Bronchus fibroblast of lung (primary cell): ENCODE data around the genes FMO2, FMO4 and MYOC.

DNA sequence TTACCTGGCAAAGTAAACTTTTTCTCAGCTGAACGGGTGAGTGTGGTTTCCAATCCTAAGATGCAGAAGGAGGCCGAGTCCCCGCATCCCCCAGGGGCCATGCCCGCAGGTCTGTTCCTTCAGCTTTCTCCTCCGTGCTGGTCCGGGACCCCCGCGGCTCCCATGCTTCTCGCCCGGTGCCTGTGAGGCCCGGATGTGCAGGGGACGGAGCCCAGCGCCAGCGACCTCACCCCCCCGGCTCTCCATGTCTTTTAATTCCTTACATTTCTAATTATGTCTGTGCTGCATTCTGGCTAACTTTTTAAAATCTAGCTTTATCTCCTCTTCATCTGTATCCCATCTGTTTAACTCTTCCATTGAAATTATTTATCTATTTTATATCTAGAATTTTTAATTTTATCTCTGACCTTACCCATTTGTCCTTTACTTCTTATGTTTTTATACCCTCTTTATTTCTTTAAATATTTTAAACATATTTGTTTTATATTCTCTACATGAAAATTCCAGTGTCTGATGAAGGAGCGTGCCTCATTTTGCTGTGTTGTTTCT lies 21.6 kb upstream of the SCYL3 start:
- RAMPAGE, long total RNA, result no peak

DNA sequence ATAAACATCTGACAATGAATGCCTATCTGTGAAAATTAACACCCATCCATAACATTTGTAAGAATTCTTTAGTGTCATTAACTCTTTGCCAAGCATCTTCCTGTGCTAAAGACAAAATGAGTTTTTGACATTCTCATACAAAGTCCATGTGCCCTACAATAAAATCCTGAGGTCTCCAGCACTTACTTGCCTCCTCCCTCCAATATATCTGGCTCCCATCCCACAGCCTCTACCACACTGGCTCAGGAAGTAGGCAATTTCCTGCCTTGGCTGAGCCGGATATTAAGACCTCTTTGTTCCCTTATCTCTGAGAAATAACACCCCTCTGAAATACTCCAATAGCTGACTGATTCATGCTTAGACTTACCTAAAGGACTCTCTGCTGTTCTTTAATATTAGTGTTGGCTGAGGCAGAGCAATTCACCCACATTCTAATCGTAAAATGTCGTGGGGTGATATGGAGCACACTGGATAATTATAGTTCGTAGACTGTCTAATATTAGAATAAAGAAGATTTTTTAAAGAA lies 37.6 kb upstream of the GORAB start:
- RAMPAGE, long total RNA, result no peak

- RAMPAGE, long total RNA, result no peak
Measured at GRCh38 chr1:170562525-170563630, 30.9 kb downstream of the GORAB start.

DNA sequence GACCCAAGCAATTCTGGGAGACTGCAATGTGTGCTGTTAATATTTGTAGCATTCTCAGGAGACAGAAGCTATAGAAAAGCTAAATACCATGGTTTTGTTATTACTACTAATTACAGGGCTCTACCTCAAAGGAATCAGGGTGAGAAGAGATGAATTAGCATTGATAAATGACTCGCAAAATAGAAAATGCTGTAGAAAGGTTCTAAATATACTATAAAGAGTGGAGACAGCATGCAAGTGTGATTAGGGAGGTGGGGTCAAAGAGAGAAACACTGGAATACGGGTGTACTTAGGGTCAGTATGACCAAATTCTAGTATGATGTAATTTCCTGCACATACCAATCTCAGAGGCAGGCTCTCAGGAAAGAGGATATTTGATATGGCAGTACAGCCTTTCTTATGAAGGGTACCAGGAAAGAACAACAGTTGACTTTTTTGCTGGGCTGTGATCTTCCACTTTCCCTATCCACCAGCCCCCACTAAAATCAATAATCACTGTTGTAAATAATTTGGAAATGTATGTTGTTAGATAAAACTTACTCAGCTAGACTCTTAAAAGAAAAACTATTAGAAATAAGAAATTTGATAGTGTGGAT lies 29.2 kb downstream of the PRRX1 start:
- RAMPAGE, long total RNA, result no peak

- RAMPAGE, long total RNA, result no peak
Measured at GRCh38 chr1:170730064-170730618, 66.2 kb downstream of the PRRX1 start.

GRCh38 chr1:171185018-171185605 lies at the start of gene FMO2:
FMO2 (plus strand) TSS chr1:171185300.
- RAMPAGE, long total RNA, result no peak

DNA sequence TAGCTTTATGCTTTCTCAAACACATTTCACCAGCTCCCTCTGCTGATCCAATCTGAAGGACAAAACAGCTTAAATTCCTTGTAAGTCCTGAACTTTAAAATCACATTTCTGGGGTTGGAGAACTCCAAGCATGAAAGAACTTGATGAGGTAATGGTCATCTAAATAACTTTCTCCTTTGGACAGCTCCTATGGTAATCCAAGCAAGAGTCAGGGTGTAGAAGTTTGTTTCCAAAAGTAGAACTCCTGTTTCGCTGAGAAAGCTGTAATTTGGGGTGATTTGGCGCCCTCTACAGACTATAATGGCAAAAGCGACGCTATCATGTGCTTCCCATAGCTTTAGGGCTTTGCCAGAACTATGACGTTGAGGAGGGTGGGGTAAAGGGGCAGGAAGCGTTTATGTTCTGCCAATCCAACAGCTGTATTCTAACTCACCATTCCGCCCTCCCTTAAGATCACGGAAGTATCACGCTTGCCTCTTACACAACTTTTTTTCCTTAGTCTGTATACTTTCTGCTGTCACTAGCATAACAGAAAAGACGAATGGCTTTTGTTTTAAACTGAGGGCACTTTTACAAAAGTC lies at the start of gene FMO4:
FMO4 (plus strand) TSS at position 480 of the 581 bp plus-strand sequence.
- RAMPAGE, long total RNA, result no peak

DNA sequence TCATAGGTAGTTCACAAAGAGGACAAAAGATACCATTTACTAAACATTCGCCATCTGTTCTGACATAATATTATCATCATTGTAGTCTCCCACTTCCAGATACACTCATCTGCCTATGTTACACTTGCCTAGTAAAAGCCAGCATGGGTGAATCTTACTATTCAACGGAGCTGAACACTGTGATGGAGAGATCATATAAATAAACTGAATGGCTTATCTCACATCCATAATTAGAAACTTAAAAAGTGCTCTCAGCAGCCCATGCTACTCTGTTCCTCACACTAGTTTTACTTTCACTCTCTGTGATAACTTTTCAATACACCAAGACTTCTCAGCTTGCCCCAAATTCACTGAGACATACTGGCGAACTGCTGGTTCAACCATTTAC lies 488 bp upstream of the PRRC2C start:
- RAMPAGE, long total RNA, result no peak

DNA sequence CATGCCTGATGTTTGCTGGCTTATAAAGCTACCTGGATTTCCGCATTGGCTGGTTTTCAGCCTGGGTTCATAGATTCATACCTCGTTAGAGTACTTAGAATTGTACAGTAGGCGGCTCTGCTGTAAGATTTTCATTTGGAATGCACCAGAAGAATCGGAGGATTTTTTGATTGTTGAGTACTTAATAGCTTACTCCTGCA lies 1.2 kb downstream of the PRRC2C start:
- RAMPAGE, long total RNA, result no peak

DNA sequence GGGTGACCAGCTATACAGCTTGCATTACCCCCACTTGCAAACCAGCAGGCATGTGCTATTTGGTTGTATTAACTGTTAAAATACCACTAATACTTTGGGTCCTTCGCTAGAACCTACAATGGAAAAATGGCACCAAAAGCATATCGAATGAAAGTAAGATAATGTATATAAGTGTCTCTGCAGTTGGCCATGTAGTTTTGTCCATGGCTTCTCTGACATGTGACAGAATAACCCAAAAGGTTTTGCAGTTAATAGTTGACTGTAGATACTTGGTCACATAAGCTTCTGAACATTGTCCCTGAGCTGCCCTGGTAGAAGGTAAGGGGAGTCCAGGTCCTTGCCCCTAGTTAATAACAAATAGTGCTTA lies 27.0 kb upstream of the MYOCOS start:
- RAMPAGE, long total RNA, result no peak

GRCh38 chr1:171652503-171652964 lies at the start of gene MYOC:
MYOC (minus strand) TSS chr1:171652688.
- RAMPAGE, long total RNA, result no peak

DNA sequence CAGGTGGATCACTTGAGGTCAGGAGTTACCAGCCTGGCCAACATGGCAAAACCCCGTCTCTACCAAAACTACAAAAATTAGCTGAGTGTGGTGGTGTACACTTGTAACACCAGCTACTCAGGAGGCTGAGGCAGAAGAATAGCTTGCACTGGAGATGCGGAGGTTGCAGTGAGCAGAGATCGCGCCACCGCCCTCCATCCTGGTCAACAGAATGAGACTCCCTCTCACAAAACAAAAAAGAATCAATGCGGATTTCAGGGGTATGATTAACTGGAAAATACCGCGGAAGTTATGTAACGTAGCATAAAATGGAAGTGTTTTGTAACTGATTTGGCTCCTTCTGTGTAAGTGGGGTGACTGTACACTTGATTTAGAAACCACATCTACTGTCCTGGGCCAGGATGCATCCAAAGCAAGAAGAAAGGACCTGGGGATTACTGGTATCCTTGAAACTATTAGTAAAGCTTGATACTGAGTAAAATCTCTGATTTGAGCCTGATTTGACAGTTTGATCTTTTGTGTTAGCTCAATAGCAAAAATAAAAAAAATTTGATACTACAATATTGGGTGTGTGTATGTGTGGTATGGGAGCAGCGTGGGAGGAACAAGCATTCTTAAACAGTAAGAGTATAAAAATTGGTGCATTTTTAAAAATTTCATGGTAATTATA lies 3.1 kb upstream of the VAMP4 start:
- RAMPAGE, long total RNA, result no peak

GRCh38 chr1:171841995-171842868 lies 934 bp downstream of the DNM3 start:
- RAMPAGE, long total RNA, result no peak

GRCh38 chr1:171872341-171872722 lies 31.0 kb downstream of the DNM3 start:
- RAMPAGE, long total RNA, result no peak

GRCh38 chr1:172005795-172006448 lies 164.6 kb downstream of the DNM3 start:
- RAMPAGE, long total RNA, result no peak

- RAMPAGE, long total RNA, result no peak
Measured at GRCh38 chr1:172024338-172024858, 183.1 kb downstream of the DNM3 start.

DNA sequence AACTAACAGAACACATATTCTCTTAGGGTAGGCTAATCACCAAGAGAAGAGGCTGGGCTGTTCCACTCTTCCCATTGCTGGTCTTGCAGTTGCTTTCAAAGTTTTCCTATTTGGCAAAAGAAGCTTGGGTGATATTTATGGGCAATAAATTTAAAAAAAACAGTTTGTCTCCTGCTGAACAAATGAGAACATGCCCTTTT lies 284.1 kb downstream of the DNM3 start:
- RAMPAGE, long total RNA, result no peak

GRCh38 chr1:172143227-172143910 lies 277.1 kb upstream of the C1orf105 start:
- RAMPAGE, long total RNA, result no peak

DNA sequence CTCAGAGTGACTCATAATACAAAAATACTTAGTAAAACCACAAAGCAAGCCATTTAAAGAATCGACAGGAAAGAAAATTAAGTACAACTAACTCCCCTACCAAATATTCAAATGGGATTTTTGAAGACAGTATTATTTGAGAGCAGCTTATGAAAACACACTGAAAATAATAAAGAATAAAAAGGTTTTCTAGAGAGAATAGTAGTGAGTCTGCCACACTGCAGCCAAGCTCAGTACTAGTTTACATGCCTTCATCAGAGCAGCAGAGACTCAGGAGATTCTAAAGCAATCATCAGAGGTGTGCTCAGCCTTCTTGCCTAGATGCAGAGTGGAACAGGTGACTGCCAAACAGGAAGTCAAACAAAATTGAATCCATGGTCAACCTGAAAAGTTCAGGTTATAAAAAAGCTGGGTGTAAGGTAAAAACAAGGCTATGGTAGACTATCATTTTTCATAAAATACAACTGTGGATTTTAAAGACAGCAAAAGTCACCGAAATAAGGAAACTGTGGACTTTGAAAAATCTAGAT lies 165.3 kb upstream of the C1orf105 start:
- RAMPAGE, long total RNA, result no peak

DNA sequence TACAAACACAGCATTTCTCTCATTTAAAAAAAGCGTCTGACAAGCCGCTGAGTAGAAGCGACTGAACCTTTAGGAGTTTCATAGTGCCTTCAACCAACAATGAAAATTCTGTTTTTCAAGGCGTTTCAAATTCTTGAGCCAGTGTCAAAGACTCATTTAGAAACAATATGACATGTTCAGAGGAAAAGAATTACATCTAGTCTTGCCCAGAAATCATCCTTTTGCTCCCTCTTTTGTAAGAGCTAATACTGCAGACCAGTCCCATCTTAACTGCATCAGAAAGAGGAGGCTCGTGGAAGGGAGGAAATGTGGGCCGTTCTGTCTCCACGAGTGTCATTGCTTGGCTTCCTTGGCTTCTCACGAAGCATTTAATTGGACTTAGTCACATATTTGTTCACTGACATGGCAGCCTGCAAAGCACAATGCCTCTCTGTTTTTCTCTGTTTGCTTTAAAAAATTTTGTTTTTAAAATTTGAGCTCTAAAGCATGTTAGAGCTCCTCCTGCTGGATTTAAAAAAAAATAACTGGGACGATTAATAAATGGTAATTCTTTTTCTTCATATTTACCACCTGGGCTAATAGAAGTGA lies 21.2 kb upstream of the C1orf105 start:
- RAMPAGE, long total RNA, result no peak